ENCODE measurements around a stretch of chr7.

DNA sequence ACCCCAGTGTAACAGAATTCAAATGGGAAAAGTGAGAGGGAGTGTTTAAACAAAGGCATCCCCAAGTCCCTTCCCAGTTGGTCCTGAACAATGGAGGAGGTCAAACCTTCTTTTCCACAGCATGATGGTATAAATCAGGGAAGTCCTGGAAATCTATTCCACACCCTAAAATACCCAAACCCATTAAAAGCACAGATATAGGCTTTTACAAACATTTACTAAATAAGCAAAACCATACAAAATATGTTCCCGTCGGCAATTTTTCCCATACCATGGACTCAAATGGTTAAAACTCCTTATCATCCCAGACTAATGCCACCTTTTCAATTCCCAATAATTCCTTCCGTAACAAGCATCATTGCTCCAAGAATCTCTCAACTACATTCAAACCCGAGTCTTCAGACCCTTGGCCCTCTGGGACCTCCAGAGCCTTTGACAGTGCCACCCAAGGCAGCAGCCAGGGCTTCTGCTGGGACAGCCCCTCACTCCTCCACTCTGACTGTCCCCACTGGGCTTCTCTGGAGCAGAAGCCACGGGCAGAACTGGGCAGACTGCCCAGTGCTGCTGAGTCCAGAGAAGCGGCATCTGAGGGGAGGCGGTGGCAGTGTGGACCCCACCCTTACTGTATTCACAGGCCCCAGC, 9.0 kb downstream of the CYREN start:
- PRO-cap, result no peak
CAGE:
- cytosol, long polyA minus RNA, result no peak
- cytosol, long polyA plus RNA, result no peak
- long polyA plus RNA, result no peak
- nucleus, long polyA minus RNA, result no peak
- nucleus, long polyA plus RNA, result no peak

GRCh38 chr7:135177331-135178133, 7.0 kb upstream of the CYREN start:
- PRO-cap, result no peak
CAGE:
- cytosol, long polyA minus RNA, result no peak
- cytosol, long polyA plus RNA, result no peak
- long polyA plus RNA, result no peak
- nucleus, long polyA minus RNA, result no peak
- nucleus, long polyA plus RNA, result no peak

DNA sequence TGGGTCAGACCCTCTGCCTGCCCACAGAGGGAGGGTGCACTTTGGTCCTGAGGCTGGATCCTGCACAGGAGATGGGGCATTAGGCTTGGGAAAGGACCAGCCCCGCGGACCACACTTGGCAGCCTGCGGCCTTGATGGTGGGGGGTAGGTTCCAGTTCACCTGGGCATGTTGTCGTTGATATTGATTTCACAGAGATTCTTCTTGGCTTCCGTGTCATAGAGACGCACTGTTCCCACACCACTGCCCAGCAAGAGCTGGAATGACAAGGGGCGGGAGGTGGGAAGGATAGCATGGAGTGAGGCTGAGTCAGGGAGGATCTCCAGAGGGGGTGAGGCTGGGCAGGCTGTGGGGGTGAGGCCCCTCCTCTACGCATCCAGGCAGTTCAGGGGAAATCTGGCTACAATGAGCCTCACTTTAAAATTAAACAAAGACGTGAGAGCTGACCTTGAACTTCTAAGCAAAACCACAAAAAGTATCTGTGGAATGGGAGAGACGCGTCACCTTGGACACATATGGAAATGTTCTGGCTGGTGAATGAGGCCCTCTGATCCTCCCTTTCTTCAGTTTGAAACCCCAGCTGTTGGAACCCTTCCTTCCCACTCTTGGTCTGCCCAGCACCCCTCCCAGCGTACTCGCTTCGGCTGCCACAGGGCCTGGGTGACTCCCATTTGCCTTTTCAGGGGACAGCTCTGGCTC, 17.8 kb downstream of the WDR91 start:
- PRO-cap, result no peak
CAGE:
- cytosol, long polyA minus RNA, result no peak
- cytosol, long polyA plus RNA, result no peak
- long polyA plus RNA, result no peak
- nucleus, long polyA minus RNA, result no peak
- nucleus, long polyA plus RNA, result no peak

DNA sequence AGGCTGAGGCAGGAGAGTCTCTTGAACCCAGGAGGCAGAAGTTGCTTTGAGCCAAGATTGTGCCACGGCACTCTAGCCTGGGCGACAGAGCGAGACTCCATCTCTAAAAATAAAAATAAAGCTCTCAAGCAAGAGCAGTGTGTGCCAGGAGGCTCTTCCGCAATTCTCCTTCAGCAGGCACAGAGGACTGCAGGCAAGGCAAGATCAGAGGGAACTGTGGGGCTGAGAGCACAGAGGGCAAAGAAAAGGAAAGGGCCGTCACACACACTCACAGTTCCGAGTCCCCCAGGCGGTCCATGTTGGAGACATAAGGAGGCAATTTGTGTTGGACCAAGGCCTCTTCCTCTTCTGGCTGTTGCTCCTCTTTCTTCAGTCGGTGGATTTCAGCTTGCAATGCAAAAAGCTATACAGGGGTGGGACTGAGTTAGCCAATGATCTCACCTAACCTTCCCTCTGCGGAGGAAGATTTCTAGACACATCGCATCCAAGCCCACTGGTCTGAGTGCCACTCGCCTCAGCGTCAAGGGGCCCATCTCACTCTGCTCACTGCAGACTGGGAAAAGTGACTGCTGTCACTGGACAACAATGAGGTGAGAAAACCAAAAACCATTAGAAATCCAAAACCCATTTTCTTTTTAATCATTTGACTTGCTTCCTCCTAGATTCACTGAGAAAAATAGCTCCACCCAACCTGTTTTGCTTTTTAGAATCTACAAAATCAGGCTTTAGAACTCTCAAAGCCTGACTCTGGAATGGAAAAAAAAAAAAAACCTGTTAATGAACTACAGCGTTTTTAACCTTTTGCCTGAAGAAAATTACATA, 5.5 kb downstream of the WDR91 start:
- PRO-cap, result no peak
CAGE:
- cytosol, long polyA minus RNA, result no peak
- cytosol, long polyA plus RNA, result no peak
- long polyA plus RNA, result no peak
- nucleus, long polyA minus RNA, result no peak
- nucleus, long polyA plus RNA, result no peak

- PRO-cap, result no peak
CAGE:
- cytosol, long polyA minus RNA, result no peak
- cytosol, long polyA plus RNA, result no peak
- long polyA plus RNA, result no peak
- nucleus, long polyA minus RNA, result no peak
- nucleus, long polyA plus RNA, result no peak
Measured at GRCh38 chr7:135207923-135209252, 2.9 kb downstream of the WDR91 start.

- PRO-cap, result no peak
CAGE:
- cytosol, long polyA minus RNA, result no peak
- cytosol, long polyA plus RNA, result no peak
- long polyA plus RNA, result no peak
- nucleus, long polyA minus RNA, result no peak
- nucleus, long polyA plus RNA, result no peak
Measured at GRCh38 chr7:135622539-135623233, 39.6 kb upstream of the STMP1 start.

DNA sequence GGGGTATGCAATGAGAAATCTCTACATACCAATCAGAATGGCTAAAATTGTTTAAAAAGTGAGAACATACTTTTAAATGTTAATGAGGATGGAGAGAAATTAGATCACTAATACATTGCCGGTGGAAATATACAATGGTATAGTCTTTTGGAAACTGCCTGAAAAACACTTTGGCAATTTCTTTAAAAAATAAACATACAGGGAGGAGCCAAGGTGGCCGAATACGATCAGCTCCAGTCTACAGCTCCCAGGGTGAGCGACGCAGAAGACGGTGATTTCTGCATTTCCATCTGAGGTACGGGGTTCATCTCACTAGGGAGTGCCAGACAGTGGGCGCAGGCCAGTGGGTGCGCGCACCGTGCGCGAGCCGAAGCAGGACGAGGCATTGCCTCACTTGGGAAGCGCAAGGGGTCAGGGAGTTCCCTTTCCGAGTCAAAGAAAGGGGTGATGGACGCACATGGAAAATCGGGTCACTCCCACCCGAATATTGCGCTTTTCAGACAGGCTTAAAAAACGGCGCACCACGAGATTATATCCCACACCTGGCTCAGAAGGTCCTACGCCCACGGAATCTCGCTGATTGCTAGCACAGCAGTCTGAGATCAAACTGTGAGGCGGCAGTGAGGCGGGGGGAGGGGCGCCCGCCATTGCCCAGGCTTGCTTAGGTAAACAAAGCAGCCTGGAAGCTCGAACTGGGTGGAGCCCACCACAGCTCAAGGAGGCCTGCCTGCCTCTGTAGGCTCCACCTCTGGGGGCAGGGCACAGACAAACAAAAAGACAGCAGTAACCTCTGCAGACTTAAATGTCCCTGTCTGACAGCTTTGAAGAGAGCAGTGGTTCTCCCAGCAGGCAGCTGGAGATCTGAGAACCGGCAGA, 37.2 kb upstream of the CHRM2 start:
- PRO-cap, result no peak
CAGE:
- cytosol, long polyA minus RNA, result no peak
- cytosol, long polyA plus RNA, result no peak
- long polyA plus RNA, result no peak
- nucleus, long polyA minus RNA, result no peak
- nucleus, long polyA plus RNA, result no peak

DNA sequence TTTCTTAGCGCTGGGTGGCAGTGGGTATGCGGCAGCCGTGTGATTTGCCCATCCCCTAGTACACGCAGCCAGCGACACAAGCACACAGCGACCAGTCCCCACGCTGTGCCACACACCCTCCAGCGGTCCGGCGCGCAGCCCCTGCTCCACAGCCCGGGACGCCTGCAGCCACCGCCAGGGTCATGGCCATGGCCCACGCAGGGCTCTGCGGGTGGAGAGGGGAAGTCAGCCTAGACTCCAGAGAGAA, 2.4 kb downstream of the CHRM2 start:
- PRO-cap, result no peak
CAGE:
- cytosol, long polyA minus RNA, result no peak
- cytosol, long polyA plus RNA, result no peak
- long polyA plus RNA, result no peak
- nucleus, long polyA minus RNA, result no peak
- nucleus, long polyA plus RNA, result no peak

GRCh38 chr7:137513518-137514177, 170.1 kb upstream of the PTN start:
- PRO-cap, result no peak
CAGE:
- cytosol, long polyA minus RNA, result no peak
- cytosol, long polyA plus RNA, result no peak
- long polyA plus RNA, result no peak
- nucleus, long polyA minus RNA, result no peak
- nucleus, long polyA plus RNA, result no peak

DNA sequence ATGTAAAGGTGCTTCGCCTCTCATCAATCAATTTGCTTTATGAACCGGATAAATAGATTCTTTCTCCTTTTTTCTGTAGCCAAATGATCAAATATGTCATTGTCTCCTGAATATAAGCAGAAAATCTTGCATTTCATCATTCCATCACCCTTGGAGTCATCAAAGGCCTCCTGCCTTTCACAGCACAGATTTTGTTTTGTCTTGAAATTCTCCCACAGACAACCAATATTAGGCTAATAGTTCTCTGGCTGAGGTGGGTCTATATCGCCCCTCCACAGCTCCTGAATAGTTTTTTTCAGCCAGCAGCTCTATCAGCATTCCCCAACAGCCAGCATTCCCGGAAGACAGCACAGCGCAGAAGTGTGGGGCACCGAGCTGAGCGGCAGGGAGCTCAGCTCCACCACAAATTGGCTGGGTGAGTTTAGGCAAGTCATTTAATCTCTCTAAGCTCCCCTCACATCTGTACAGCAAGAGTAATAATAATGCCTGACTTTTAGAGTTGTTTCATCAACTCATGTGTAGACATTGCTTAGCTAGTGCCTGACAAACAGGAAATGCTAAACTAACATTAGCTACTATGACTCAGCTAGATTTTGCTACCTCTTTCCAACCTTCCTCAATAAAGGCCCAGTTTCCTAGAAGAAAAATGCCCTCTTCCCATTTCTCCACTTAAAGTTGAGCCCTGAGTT, 247.8 kb upstream of the PTN start:
- PRO-cap, result no peak
CAGE:
- cytosol, long polyA minus RNA, result no peak
- cytosol, long polyA plus RNA, result no peak
- long polyA plus RNA, result no peak
- nucleus, long polyA minus RNA, result start-site peak on the minus strand centred at position 522 of the sequence, 33 bp wide, 12 reads
- nucleus, long polyA plus RNA, result no peak

- PRO-cap, result no peak
CAGE:
- cytosol, long polyA minus RNA, result no peak
- cytosol, long polyA plus RNA, result no peak
- long polyA plus RNA, result no peak
- nucleus, long polyA minus RNA, result no peak
- nucleus, long polyA plus RNA, result no peak
Measured at GRCh38 chr7:137935159-137935661, 66.7 kb downstream of the CREB3L2 start.

- PRO-cap, result no peak
CAGE:
- cytosol, long polyA minus RNA, result no peak
- cytosol, long polyA plus RNA, result no peak
- long polyA plus RNA, result no peak
- nucleus, long polyA minus RNA, result no peak
- nucleus, long polyA plus RNA, result no peak
Measured at GRCh38 chr7:137940171-137940800, 61.6 kb downstream of the CREB3L2 start.

DNA sequence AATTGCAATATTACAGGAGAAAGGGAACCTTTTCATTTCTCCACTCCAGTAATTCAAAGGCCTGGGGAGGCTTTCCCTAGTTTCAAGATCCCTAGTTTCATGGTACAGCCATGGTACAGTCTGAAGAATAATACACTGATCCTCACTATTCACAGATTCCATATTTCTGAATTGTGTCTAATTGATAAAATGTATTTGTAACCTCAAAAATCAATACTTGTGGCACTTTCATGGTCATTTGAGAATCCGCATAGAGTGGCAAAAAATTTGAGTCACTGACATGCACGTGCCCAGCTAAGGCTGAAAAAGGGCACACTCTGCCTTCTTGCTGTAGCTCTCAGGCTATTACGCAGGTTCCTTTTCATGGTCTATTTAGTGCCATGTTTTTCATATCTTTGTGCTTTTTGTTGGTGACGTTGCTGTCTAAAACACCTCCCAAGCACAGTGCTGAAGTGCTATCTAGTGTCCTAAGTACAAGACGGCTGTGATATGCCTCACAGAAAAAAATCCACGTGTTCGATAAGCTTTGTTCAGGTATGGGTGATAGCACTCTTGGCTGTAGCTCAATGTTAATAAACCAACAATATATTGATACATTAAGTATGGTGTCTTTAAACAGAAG, 51.0 kb downstream of the CREB3L2 start:
- PRO-cap, result no peak
CAGE:
- cytosol, long polyA minus RNA, result no peak
- cytosol, long polyA plus RNA, result no peak
- long polyA plus RNA, result no peak
- nucleus, long polyA minus RNA, result no peak
- nucleus, long polyA plus RNA, result no peak

GRCh38 chr7:137966848-137968145, 34.6 kb downstream of the CREB3L2 start:
- PRO-cap, result bidirectional peak, plus-strand start at chr7:137967450, minus-strand start at chr7:137967452; unidirectional peak, minus-strand start at chr7:137967715
CAGE:
- cytosol, long polyA minus RNA, result no peak
- cytosol, long polyA plus RNA, result no peak
- long polyA plus RNA, result no peak
- nucleus, long polyA minus RNA, result no peak
- nucleus, long polyA plus RNA, result no peak

- PRO-cap, result no peak
CAGE:
- cytosol, long polyA minus RNA, result start-site peak on the minus strand at chr7:137990298-137990417, 10 reads
- cytosol, long polyA plus RNA, result no peak
- long polyA plus RNA, result no peak
- nucleus, long polyA minus RNA, result no peak
- nucleus, long polyA plus RNA, result no peak
Measured at GRCh38 chr7:137990232-137990766, 11.6 kb downstream of the CREB3L2 start.

DNA sequence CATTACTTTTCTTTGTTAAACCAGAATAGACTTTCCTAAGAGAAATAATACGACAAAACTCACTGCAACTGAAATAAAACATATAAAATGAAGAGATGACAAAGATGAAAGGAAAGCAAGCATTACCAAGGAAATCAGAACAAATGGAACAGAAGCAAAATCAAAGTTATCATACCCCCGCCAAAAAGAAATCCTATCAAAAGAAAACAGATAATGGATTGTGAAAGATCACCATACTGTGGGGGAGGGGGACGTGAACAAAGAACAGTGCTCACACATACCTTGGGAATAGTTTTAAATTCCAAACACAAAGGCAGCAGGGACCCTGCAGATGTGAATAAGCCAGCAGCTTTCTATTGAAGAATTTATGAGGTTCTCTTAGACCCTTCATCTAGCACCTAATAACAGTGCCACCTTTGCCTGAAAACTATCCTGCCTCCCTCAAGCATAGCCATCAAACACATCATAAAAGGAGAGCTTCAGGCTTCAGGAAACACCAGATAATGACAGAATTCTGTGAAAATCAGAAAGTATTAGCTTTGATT, 94.0 kb downstream of the AKR1D1 start:
- PRO-cap, result no peak
CAGE:
- cytosol, long polyA minus RNA, result no peak
- cytosol, long polyA plus RNA, result no peak
- long polyA plus RNA, result no peak
- nucleus, long polyA minus RNA, result no peak
- nucleus, long polyA plus RNA, result no peak

DNA sequence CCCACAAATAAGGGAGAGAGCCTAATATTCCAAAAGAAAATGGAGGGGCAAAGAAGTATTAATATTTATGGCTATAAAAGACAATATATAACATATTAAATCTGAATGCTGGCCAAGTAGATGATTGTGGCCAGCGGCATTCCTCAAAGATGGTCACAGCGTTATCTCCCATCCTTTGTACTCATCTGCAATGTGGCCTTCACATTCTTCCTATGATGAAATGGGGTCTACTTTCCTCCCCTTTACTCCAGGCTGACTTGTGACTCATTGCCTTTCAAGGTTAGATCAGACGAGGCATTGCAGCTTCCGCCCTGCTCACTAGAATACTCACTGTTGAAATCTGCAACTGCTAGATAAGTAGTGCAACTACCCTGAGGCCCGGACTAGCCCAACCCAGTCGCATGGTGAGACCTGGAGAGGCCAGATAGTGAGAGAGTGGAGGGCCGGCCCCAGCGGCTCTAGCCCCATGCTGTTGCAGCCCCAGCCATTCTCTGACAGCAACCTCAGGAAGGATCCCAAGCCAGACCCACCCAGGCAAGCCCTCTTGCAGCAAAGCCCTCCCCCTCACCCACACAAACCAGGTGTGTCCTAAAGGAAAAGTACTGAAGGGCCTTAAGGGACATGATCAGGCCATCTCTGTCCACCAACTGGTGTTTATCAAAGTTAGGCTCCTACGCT, 107.5 kb upstream of the TRIM24 start:
- PRO-cap, result no peak
CAGE:
- cytosol, long polyA minus RNA, result no peak
- cytosol, long polyA plus RNA, result no peak
- long polyA plus RNA, result no peak
- nucleus, long polyA minus RNA, result no peak
- nucleus, long polyA plus RNA, result no peak

GRCh38 chr7:138518794-138519646, 59.0 kb downstream of the TRIM24 start:
- PRO-cap, result no peak
CAGE:
- cytosol, long polyA minus RNA, result no peak
- cytosol, long polyA plus RNA, result no peak
- long polyA plus RNA, result no peak
- nucleus, long polyA minus RNA, result no peak
- nucleus, long polyA plus RNA, result no peak

- PRO-cap, result no peak
CAGE:
- cytosol, long polyA minus RNA, result no peak
- cytosol, long polyA plus RNA, result no peak
- long polyA plus RNA, result no peak
- nucleus, long polyA minus RNA, result no peak
- nucleus, long polyA plus RNA, result no peak
Measured at GRCh38 chr7:138665833-138666366, 35.3 kb downstream of the SVOPL start.

- PRO-cap, result no peak
CAGE:
- cytosol, long polyA minus RNA, result no peak
- cytosol, long polyA plus RNA, result no peak
- long polyA plus RNA, result no peak
- nucleus, long polyA minus RNA, result no peak
- nucleus, long polyA plus RNA, result no peak
Measured at GRCh38 chr7:138727203-138727731, 26.1 kb upstream of the SVOPL start.

Measured in endothelial cell of umbilical vein (primary cell).